Iris pigment epithelial cell (primary cell): ENCODE measurements around the gene MRPL44.

DNA sequence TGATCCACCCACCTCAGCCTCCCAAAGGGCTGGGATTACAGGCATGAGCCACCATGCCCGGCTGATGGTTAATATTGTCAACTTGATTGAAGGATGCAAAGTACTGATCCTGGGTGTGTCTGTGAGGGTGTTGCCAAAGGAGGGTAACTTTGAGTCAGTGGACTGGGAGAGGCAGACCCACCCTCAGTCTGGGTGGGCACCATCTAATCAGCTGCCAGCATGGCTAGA is 32.6 kb upstream of the AP1S3 start:
- RRBS, result no CpG with 5 or more reads among the region's 1 CpG

GRCh38 chr2:223941848-223942230 is 3.3 kb downstream of the WDFY1 start:
- RRBS, result no CpG with 5 or more reads among the region's 6 CpGs

DNA sequence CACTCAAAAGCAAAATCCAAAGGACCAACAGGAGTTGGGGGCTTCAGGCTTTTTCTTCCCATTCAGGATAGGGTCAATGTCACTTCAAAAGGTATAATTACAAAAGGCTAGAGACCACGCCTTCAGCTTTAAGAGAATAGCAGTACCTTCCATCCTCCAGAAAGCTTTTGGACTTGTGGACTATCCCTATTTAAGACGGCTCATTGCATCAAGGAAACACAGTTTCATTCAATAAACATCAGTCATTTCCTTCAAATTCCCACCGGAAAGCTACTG is 1.8 kb downstream of the WDFY1 start:
- RRBS, result no CpG with 5 or more reads among the region's 3 CpGs

DNA sequence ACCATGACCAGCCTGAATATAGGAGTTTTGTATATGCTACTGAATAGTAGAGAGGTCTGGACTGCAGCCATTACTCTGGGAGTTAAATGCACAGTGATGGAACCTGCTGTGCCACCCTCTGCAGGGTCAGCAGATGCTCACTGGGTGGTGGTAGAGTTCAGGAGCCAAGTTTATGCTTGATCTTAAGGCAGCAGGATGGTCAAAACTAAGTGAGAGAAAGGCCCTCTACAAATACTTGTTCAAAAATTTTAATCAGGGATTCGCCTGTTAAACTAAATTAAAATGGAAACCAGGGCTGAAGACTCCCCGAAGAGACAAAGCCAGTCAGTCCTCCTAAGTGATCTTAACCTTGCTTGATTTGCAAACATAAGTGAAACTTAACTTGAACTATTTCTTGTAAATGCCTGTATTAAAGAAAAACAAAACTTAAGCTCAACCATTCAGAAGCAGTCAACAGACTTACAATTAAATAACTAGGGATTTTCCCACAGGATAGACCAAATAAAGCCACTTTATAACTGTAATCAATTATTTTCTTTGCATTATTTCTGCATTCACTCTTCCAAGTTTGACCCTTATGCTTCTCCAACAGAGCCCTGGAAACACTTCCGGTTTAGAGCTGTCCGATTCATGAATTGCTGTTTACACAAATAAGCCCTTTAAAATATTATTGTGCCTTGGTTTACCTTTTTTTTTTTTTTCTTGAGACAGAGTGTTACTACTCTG is 4.3 kb upstream of the WDFY1 start:
- RRBS, result no CpG with 5 or more reads among the region's 4 CpGs

DNA sequence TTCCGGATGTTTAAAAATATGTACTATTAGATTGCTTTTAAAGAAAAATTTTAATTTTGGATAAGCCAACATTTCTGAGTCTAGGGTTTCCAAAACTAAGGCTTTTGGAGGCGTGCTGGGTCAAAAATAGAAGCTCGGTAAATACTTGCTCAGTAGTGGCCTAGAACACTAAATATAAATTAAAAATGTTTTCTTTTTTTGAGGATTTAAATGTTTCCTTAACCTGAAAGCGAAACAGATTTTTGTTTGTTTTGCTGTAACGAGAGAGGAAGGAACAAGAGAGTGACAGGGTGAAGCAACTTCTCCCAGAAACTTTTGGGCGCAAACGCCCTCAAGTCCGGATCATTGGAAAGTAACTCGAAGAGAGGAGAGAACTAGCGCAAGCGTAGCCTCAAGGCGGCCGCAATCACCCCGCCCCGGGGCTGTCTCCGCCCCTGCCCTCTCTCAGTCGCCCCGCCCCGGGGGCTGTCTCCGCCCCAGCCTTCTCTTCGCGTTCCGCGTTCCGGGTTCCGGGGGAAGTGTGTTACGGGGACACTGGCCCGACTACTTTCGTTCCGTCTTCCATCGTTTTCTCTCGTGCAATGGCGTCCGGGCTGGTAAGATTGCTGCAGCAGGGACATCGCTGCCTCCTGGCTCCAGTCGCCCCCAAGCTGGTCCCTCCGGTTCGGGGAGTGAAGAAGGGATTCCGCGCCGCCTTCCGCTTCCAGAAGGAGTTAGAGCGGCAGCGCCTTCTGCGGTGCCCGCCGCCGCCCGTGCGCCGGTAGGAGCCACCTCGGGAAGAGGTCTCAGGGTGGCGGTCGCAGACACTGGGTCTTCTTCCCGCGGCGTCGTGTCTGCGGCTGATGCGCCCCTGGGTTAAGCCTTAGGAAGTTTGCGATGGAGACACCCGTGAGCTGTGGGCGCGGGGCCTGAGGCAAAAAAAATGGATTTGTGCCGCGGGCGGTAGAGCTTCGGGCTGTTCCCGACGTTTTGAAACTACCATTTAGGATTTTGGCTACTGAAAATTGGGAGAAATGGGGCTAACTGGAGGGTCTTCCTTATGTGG is at the start of gene MRPL44:
TSS of gene MRPL44 (plus strand) at position 572 of the 1,045 bp plus-strand sequence.
- RRBS, result 2% methylated on average over 40 of the region's 70 CpGs

GRCh38 chr2:224001213-224002032 is 37.7 kb downstream of the SERPINE2 start:
- RRBS, result no CpG with 5 or more reads among the region's 23 CpGs

DNA sequence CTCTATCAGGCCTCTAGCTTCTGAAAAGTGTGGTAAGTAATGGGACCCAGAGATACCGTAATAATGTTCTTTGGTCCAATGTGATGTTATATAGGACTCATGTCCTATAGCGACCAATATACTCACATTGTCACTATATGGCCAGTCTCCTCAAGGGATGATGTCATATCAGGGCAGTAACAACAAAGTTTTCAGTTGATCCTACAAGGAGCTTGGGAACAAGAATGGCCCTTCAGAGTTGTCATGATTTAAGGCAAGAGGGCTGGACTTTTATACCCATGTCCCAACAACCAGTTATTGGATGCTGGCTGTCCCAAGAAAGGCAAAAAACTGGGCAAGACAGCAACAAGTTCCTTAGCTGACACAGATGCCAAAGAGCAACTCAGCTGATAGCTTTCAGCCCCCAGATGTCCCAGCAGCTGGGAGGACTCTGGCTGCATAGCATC is 33.2 kb upstream of the SERPINE2 start:
- RRBS, result no CpG with 5 or more reads among the region's 2 CpGs

GRCh38 chr2:224379164-224379632 is 22.7 kb downstream of the FAM124B start:
- RRBS, result no CpG with 5 or more reads among the region's 4 CpGs

DNA sequence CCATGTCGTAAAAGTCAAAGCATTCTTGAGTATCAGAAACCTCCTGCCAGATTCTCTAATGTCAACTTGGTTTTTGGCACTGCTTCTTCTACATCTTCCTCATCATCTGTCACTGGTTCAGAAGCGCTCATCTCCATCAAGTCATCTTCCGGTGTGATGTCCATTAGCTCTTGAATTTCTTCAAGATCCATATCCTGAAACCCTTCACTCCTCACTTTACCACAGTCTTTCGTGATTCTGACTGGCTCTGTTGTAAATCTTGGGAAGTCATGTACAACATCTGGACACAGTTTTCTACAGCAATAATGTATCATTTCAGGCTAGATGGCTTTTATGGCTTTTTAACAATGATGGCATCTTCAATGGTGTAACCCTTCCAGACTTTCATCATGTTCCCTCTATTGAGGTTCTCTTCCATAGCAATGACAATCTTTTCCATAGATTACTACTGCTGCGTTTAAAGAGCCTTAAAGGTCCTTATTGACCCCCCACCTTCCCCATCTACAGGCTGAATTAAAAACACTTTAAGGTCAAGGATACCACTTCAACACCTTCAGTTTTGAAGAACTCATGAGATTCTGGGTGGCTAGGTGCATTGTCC is 19.5 kb downstream of the CUL3 start:
- RRBS, result no CpG with 5 or more reads among the region's 5 CpGs

GRCh38 chr2:224574588-224574977 is 10.6 kb downstream of the CUL3 start:
- RRBS, result no CpG with 5 or more reads among the region's 2 CpGs

DNA sequence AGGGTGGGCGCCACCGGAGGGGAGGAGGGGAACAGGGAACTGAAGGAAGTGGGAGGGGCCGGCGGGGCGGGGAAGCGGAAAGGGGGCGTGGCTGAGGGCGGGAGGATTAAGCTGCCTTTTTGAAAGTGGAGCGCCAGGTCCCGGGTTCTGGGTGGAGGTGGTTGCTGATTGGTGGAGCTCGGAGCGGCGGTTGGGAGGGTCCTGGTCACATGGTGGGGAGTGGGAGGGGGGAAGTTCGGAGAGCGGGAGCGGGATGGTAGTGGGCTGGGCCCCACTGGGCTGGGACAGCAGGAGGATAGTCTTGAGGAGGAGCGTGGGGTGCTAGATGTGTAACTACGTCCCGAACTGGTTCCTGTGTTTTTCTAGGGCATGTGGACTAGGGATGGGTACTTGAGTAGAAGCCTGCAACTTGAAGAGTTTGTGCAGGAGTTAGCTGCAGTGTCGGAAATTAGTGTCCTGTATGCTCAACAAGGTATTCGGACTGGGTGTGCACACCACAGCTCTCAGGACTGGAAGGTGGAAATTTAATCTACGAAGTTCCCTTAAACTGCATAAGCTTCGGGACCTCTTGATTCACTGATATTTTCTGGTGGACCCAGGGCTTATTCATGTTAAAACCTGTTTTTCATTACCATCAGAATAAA is 542 bp upstream of the CUL3 start:
- RRBS, result 5% methylated on average over 8 of the region's 23 CpGs

DNA sequence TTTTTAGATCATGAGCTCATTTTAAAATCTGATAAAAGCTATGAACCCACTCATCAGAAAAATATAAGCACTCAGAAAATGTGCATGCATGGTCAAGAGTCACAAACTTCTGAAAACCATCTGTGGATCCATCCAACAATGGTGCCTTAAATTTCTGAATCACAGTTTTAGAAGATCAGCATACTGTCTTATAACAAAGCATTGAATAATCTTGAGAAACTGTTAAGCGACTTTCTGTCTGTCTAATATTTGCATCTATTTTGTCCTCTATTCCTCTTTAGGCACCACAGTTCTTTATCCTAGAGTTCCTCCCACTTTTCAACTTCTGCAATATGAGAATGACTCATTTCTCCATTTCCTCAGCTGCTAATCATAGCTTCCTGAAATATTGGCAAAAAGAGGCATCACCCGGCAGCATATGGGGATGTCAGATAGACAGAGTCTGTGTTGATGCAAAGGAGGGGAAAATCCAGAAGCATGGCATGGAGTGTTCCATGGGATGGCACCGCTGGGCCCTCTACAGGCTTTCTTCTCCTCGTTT is 93.6 kb downstream of the DOCK10 start:
- RRBS, result no CpG with 5 or more reads among the region's 4 CpGs

- RRBS, result no CpG with 5 or more reads among the region's 3 CpGs
Measured at GRCh38 chr2:224973691-224974096, 68.6 kb downstream of the DOCK10 start.

DNA sequence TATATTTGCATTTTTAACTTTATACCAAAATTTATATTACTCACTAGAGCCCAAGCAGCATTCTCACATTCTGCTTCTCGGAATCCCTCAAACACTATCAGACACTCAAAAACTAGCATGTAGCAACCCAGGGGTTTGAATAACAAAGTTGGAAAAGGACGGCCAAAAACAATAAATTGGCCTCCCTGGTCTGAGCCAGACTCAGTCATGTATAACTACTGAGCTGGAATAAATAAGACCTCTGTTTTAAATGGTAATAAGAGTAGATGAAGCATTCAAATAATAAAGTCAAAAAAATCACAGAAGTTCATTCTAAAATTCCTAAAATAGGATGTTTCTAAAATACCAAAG is 290.9 kb downstream of the IRS1 start:
- RRBS, result no CpG with 5 or more reads among the region's 2 CpGs

DNA sequence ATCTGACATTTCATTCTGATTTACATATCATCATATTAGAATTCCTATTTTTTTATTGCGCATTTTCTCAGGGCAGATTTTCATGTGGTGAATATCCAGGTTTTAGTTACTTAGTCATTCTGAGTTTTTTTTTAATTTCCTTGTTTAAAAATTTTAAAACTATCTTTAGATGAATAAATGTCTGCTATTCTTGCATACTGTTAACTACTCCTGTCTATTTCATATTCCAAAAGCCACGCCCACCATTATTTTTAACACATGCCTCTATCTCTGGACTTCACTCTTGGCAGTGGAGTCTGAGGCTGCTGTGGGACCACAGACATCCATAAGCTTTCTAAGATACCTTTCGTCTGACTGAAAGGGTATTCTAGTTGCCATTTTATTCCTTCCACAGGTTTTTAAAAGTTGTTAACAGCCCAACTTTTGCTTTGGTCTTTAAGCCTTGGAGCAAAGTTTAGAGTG is 164.4 kb downstream of the IRS1 start:
- RRBS, result no CpG with 5 or more reads among the region's 3 CpGs

DNA sequence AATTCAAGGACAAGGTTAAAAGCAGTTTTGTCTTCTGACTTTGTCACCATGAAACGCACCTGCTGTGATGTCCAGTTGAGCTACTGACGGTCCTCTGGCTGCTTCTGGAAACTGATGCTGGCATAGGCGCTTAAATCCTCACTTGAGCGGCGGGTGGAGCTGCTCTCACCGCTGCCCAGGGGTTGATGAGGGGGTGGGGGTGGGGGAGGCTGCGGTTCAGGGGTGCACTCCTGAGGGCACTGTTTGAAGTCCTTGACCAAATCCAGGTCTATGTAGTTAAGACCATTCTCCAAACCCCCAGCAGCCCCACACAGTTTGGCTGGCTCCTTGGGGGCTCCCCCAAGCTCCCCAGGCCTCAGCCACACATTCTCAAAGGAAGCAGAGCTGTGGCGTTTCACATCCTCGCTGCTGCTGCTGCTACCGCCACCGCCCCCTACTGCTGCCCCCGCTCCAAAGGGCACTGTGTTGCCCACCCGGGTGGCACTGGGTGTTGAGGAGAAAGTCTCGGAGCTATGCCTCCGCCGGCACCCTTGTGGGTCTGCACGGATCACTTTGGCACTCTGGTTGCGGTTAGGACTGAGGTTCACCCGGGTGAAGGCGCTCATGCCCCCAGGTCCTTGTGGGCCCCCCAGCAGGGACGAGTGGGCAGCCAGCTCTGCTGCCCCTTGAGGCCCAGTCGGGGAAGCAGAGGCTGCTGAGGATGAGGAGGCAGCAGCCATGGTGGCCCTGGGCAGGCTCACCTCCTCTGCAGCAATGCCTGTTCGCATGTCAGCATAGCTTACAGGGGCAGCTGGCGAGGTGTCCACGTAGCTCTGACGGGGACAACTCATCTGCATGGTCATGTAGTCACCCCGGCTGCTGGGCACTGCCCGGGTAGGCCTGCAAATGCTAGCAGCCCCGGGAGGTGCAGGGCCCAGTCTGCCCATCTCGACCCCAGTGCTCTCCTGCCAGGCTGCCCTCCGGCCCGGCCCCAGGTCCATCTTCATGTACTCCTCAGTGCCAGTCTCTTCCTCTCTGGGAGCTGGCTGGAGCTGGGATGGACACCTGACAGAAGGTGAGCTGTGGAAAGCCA is 4.4 kb downstream of the IRS1 start:
- RRBS, result 35% methylated on average over 10 of the region's 32 CpGs

DNA sequence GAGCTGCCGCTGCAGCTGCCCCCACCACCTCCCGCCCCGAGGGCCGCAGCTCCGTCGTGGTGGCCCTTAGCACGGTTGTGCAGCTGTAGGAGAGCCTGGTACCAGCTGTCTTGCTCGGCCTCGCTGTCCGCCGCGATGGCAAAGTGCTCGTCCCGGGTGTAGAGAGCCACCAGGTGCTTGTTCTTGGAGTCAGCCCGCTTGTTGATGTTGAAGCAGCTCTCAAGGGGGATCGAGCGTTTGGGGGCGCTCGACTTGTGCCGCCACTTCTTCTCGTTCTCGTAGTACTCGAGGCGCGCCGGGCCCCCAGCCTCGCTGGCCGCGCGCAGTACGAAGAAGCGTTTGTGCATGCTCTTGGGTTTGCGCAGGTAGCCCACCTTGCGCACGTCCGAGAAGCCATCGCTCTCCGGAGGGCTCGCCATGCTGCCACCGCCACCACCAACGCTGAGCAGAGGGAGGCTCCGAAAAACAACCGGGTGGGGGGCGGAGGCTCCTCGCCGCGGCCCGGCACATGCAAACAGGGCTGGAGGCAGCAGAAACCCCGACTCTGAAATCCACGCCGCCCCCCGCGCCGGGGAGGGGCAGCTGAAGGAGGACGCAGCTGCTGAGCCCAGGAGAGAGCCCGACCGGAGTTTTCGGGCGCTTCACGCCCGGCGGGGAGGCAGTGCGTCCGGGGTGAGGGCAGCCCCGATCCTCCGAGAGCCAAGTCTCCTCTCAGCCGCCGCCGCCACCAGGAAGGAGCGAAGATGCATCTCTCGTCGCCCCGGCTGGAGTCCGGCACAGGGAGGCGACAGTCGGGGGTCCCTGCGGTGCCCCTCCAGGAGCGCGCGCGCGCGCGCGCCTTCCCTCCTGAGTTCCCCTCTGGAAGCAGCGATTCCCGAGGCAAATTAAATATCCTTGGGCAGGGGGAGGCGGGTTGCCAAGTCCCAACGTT is 1.0 kb downstream of the IRS1 start:
- RRBS, result 2% methylated on average over 23 of the region's 89 CpGs

GRCh38 chr2:227380754-227381081 is 1.6 kb upstream of the TM4SF20 start:
- RRBS, result no CpG with 5 or more reads among the region's 6 CpGs

- RRBS, result no CpG with 5 or more reads among the region's 2 CpGs
Measured at GRCh38 chr2:227507778-227508282, 35.9 kb downstream of the AGFG1 start.